Parotid gland (tissue), 1 donor: Measurements from ENCODE around the gene API5.

GRCh38 chr11:35424038-35424475 is 4.7 kb upstream of the SLC1A2 start:
- PRO-cap: no peak

GRCh38 chr11:35620001-35620688 is 1.9 kb downstream of the FJX1 start:
- PRO-cap: no peak

DNA sequence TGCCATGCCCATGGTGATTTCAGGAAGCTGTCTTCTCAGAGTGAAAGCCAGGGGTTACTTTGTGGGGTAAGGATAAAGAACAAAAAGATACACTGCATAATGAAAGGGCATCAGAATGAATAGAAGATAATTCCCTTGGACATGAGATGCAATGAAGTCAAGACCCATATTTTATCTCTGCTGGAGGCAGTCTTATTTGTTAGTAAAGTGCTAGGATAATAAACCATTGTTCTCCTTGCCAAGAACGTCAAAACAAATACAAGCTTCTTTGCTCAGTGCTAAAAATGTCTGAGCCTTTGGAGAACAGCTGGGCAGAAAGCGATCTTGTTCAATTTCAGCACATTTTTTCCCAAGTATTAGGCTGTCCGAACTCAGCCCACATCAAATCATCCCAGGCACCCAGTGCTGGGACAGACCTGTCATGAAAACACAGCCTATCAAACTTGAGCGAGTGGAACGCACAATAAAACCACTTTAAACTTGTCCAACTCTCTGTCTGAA is 38.0 kb upstream of the LDLRAD3 start:
- PRO-cap: no peak

- PRO-cap: no peak
Measured at GRCh38 chr11:36012423-36012888, 68.6 kb downstream of the LDLRAD3 start.

DNA sequence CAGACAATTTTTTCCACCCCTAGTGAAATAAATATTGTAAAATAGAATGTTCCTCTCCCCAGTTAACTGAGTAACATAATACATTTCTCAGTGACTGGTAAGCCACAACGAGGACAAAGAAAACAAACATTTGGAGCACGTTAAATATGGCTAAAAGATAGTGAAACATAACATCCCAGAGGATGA is 147.7 kb downstream of the LDLRAD3 start:
- PRO-cap: no peak

DNA sequence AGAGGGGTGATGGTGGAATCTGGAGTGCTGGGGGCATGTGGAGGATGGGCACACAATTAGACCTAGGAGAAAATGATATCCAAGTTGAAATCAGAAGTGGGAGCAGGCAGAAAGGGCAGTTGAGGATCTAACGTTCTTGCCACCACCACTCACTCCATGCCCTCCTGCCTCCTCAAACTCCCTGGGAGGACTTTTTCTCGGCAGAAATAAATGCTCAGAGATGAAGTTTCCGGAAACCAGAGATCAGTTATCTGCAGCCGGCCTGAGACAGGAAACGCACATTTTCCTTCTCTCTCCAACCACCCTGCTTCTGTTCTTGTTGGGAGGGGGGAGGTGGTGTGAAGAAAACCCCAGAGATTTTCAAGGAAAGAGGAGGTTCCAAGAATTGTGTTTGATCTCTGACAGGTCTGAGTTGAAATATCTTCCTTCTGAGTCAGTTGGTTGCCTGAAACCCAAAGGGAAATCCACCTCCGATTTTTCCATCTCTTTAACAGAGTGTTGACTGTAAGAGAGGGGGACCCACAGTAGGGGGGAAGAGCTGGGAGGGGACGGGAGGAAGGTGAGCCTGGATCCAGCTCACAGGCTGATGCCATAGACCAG is 100.9 kb downstream of the TRAF6 start:
- PRO-cap: unidirectional peak, minus-strand start at position 180 of the sequence

- PRO-cap: no peak
Measured at GRCh38 chr11:36410966-36411846, 98.9 kb downstream of the TRAF6 start.

GRCh38 chr11:41377594-41378135 is 81.8 kb downstream of the LRRC4C start:
- PRO-cap: no peak

DNA sequence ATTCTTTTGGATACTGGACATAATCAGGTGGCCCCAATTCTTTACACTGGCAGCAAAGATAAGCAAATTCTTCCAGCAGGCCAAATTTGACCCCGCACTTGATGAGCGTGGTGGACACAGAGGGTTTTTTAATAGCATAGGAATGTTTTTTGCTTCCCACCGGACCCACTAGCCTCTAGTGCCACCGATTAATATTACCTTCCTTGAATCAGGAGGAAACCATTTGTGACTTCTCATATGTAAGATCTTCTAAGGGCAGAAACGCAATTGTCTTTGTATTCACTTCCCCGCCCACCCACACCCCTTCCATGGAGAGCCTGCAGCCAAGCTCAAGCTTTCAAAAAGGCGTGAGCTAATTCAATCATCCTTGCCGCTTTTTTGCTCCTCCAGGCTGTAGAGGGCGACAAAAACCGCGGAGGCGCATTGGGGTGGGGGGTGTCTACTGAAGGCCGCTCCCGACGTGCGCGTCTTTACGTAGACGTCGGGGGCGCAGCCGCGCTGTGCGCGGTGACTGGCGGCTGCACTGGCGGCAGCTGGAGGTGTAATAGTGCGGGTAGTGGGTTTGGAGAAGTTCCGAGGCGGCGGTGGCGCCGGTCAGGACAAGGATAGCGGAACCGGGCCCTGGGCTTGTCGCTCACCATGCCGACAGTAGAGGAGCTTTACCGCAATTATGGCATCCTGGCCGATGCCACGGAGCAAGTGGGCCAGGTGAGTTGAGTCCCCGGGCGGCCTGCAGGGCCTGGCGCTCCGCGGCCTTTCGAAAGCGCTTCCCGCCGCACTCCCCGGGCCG is at the start of gene API5:
Gene API5 (plus strand): TSS at position 508 of the 790 bp plus-strand sequence.
- PRO-cap: unidirectional peak, plus-strand start at position 501 of the sequence

GRCh38 chr11:43383766-43384406 is 25.2 kb downstream of the TTC17 start:
- PRO-cap: no peak

GRCh38 chr11:43681231-43681468 is 612 bp downstream of the HSD17B12 start:
- PRO-cap: unidirectional peak, minus-strand start at chr11:43681329

DNA sequence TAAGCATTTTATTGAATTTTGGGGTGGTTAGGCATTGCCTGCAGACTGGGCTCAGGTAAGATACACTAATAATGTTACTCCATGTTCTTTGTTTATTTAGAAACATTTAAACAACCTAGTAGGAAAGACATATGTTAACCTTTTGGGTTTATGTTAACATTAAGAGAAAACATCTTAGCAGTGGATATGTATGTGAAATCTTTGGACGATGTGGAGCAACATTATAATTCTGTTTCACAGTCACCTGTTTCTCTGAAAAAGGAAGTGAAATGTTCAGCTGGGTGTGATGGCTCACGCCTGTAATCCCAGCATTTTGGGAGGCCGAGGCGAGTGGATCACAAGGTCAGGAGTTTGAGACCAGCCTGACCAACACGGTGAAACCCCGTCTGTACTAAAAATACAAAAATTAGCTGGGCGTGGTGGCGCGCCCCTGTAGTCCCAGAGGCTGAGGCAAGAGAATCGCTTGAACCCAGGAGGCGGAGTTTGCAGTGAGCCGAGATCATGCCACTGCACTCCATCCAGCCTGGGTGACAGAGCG is 1.5 kb downstream of the HSD17B12 start:
- PRO-cap: no peak

GRCh38 chr11:43736058-43736695 is 55.6 kb downstream of the HSD17B12 start:
- PRO-cap: no peak

GRCh38 chr11:43837833-43838381 is 42.7 kb upstream of the ALKBH3 start:
- PRO-cap: no peak

- PRO-cap: no peak
Measured at GRCh38 chr11:44066721-44067326, 754 bp downstream of the ACCS start.

- PRO-cap: no peak
Measured at GRCh38 chr11:44305359-44306050, 4.4 kb downstream of the ALX4 start.

GRCh38 chr11:44352113-44352510 is 42.2 kb upstream of the ALX4 start:
- PRO-cap: no peak

DNA sequence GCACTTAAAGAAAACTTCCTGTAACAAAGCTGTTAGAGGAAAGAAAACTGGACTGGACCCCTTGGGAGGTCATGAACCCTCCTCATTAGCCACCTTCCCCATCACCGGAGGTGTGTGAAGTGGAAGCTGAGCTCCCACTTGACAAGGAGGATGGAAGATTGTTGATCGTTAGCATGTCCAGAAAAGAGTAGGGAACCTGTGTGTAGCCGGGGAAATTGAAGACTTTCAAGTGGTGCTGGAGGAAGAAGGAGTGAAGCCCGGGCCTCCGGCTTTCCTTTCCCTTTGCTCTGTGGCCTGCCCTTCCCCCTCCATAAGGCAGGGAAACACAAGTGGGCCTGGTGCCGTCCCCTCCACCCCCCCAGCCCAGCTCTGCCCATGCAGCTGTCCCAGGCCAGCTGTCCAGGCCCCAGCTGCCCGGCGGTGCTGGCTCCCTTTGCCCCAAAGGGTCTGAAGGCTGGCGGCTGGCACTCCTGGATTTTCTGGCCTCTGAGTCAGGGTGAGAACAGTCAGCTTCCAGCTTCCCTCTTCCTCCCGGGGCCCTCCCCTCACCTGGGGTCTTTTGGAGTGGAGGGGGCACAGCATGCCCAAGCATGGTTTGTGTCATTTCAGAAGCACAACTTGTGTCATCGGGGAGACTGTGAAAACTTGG is 27.7 kb downstream of the CD82 start:
- PRO-cap: no peak

DNA sequence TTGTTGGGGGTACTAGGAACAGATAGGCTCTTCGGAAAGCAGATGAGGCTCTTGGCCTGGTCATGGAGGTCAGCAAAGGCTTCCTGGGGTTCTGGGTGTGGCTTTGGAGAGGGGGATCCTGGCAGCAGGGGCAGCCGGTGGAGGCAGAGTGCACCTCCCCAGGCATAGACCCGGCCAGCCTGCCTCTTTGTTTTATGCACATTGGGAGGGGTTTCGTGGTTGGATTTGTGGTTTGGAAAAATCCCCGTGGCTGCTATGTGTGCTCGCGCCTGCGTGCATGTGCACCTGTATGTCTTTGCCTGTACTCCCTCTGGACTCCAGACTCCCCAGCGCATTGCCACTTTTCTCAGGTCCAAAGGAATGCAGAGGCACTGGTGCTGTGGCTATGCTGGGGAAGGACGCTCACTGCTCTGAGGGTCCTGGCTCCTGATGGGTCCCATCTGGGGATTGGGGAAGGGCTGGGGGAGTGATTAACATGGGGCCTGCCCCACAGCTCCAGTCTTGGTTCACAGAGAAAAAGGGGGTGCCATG is 31.5 kb downstream of the CD82 start:
- PRO-cap: no peak

GRCh38 chr11:44601039-44602270 is 36.0 kb downstream of the CD82 start:
- PRO-cap: no peak